Anterior vena cava (tissue), 1 donor: ENCODE measurements around a stretch of chr10.

DNA sequence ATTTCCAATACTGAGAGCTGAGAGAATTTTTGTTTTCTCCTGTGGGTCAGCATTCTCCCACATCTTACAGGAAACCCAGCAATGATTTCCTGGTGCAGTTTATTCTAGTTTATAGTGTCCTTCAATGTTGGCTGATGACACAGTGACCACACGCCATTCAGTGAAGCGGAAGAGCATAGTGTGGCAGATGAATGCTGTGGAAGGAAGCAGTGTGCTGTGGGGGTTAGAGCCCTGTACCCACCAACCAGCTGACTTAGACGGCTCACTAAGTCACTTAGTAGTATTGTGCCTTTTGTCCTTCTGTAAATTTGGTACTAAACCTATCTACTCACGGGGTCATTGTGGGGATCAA, 1.4 kb upstream of the TMEM26 start:
- PRO-cap = no peak

GRCh38 chr10:61465761-61466300, 12.7 kb upstream of the TMEM26 start:
- PRO-cap = no peak

DNA sequence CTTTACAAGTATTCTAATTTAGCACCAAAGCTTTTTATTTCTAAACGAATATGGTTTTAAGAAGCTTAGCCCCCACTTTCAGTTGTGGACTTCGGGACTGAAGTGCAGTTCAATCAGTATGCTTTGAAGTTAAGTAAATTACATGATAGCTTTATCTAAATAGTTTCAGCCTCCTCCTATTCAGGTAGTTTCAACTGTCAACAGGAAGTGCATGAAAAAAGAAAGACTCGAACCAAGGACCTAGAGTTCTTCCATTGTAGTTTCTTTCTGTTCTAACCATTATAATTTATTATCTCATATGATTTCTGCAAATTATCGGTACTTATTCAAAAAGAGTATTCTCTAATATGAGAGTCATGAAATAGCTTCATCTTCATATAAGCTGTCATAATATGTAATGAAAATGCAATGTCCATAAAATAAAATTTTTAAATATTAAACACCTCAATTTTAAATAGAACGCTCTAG, 90.1 kb downstream of the CABCOCO1 start:
- PRO-cap = no peak

- PRO-cap = no peak
Observed at GRCh38 chr10:61765128-61766038, 102.7 kb downstream of the CABCOCO1 start.

GRCh38 chr10:62054461-62055447, 153.3 kb downstream of the ARID5B start:
- PRO-cap = no peak

GRCh38 chr10:62258945-62259279, 9.7 kb downstream of the RTKN2 start:
- PRO-cap = no peak

DNA sequence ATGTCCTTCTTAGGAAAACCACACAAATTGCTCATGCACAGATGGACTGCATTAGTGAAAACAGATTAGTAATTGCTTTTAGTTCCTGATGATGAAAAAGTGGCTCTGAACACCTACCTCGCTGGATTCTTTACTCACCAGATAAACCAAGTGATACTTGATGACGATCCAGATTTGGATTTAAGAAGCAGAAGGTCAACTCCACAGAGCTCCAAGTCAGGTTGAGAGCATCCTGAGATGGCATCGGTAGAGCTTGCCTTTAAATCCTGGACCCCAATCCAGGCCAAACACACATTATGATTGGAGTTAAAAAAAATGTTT, 59.2 kb downstream of the ZNF365 start:
- PRO-cap = unidirectional peak, plus-strand start at position 91 of the sequence

DNA sequence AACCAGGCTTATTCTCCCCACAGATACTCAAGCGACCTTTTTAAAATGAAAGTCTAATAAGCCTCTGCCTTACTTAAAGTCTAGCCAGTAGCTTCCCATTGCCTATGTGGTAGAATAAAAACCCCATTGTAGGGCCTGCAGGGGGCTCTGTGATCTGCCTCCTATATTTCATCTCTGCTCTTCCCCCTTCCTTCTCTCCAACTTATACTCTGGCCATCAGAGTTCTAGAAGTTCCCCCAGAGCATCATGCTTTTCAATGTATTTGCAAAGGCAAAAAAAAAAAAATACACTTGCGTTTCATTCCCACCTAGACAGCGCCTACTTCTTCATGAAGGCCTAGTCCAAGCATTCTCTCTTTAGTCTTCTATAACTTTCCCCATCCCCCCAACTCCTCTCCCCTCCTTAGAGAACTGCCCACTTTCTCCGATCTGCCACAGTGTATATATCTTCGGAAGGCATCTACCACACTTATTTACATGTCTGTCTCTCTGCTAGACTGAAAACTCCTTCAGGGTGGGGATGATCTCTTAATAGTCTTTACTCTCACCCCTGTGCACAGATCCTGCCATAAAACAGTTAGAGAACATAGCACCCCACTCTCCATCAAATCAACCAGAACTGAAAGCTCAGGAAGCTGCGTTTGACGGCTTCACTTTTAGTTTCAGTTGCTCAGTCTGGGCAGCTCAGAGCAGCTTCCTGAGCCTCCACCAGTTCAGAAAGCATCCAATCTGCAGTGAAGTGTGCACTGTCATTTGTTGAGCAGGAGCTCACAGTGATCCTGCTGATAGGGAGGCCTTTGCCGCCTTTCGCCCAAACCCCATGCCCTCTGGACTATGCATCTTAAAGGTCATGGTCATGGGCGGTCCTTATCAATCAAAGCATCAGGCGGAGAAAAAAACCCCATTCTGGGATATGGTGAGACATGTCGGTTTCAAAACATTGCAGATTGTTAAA, 167.4 kb upstream of the ADO start:
- PRO-cap = no peak

DNA sequence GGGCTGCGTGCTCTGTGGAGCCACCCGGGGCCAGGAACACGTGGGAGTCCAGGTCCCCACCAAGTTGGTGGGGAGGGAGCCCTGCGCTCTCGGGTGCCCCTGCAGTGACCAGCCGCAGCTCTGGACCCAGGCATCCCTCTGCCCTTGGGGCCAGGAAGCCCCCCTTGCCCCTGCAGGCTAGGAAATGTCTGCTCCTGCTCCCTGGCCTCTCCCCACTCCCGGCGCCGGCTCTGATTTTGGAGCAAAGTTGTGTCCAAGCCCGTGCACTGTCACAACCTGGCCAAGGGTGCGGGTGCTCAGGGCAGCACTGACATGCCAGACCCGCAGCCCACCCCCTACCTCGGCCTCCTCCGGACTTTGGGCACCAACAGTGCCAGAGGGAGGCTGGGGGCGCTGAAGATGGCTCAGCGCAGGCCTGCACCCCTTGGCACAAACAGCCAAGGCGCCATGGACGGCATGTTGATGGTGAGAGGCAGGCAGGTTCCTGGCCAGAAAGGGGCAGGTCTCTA, 147.1 kb upstream of the ADO start:
- PRO-cap = no peak

DNA sequence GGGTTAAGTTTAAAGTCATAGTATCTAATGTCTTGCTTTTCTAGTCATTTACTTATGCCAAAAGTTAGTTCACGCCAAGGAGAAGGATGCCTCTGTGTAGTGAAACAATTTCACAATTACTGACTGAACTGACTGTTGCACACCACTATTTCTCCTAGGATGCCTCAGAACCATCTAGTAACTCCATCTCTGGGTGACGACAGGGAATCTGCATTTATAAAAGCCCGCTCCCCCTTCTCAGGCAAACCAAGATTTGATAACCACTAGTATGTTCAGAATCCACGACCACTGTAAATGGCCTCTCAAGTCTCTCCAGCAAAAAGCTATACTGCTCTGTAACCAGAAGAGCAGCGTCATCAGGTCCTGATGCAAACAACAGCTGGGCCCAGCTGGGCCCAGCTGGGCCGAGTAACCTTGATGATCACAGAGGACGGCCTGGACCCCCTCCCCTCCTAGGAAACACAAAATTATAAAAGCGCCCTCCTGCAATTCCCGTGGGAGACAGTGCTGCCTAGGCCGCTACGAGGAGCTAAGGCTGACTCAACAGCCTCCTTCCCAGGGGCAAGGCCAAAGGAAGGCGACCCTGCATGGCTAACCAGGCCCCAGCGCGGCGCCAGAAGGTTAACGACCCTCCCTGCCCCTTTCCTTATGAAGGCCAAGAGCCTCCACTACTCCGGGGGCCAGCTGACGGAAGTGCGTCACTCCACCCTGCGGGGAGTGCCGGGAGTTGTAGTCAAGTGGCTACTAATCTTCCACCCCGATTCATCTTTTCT, 539 bp upstream of the ADO start:
- PRO-cap = bidirectional peak, plus-strand start outside the sequence, minus-strand start at position 648 of the sequence

DNA sequence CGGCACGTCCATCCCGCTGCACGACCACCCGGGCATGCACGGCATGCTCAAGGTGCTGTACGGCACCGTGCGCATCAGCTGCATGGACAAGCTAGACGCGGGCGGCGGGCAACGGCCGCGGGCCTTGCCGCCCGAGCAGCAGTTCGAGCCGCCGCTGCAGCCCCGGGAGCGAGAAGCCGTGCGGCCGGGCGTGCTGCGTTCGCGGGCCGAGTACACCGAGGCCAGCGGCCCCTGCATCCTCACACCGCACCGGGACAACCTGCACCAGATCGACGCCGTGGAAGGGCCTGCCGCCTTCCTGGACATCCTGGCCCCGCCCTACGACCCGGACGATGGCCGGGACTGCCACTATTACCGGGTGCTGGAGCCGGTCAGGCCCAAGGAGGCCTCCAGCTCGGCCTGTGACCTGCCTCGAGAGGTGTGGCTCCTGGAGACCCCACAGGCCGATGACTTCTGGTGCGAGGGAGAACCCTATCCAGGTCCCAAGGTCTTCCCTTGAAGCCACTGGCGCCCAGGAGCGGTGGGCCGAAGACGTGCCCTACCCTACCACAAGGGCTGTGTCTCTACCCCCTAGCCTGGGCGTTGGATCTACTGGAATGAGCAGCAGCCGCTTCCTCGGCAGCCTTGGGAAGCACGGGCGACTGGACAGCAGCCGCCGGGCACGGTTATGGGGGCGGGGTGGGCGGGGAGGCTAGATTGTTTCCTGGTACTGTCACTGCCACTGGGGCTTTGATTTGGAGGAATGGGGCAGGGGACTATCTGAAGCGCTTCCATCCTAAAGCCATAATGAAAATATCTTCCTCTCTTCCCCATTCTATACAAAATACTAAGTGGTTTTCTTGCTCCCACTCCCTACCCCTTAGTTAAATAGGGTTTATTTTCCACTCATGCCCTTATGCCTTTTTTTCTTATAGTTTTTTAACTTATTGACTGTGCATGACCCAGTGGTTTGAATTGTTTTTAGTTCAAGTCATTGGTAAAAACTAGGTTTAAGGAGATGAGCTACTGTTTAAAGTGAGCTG, 1.2 kb downstream of the ADO start:
- PRO-cap = no peak

DNA sequence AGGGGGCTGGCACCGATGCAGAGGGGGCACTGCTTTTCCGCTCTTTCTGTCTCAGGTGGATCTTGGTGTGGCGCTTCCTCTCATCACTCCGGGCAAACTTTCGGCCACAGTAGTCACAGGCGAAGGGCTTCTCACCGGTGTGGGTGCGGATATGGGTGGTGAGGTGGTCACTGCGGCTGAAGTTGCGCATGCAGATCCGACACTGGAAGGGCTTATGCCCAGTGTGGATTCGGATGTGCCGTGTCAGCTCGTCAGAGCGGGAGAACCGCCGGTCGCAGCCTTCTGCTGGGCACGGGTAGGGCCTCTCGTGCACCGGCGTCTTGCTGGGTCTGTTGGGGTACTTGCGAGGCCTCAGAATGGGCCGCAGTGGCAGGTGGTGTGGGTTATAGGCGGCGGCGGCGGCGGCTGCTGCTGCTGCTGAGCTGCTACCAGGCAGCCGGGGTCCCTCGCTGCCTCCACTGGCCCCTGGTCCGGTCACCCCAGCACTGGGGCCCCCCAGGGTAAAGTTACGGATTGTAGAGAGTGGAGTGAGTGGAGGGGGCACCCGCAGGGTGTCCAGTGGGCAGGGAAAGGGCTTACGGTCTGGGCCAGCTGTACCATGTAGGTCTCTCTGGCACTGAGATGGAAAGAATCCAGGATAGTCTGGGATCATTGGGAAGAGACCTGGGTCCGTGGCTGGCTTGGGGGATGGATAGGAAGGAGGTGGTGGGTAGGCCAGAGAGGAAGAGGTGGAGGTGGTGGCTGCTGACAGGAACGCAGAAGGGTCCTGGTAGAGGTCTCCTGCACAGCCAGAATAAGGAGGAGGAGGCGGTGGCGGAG, 2.6 kb downstream of the EGR2 start:
- PRO-cap = no peak

DNA sequence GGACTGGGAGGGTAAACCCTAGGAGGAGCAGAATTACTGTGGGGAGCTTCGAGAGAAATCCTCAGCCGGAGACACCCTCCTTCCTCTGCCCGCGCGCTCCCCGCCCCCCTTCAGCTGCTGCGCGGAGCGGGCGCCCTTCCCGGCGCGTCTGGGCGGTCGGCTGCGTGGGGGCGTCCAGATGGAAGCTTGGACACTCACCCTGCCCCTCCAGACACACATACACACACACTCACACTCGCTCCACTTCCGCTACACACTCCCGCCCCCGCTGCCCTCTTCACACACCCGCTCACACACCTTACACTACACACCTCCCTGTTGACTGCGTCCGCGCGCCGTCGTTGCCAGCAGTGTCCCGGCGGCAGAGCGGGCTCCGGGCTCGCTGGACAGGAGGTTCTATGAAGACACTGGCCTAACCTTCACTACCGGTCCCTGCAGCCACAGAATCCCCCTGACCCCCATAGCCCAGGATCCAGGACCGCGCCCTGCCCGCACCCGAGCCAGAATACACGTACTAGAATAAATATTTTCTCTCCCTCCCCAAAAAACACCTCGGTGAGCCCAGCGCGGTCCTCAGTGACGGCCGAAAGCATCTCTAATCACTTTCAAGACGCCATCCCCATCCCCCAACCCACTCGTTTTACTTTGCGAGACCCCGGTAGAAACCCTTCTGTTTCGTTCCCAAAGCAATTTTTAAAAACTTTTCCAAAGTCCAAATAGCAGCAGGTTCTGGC, 1.1 kb upstream of the EGR2 start:
- PRO-cap = no peak

GRCh38 chr10:63213517-63214174, 80.5 kb downstream of the NRBF2 start:
- PRO-cap = no peak

DNA sequence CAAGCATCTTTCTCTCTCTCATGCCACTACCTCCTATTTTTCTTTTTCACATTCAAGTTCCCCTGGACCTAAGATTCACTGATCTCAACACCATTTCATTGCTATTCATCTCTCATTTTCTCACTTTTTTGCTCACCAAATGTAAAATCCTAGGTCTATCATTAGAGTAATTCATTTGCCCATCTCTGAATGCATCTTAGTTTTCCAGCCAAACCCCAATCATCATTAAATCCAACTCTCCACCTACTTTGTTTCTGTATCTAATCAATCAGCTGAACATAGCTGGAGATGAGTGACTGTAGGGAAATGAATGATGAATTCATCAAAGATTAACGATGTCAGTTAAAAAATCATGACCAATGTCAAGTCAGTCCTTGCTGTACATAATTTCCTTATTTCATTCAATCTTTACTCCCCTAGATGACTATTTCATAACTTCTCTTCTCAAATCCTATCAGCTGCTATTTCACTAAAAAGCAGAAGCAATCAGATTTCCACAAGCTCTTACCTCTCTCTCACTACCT, 28.8 kb downstream of the JMJD1C start:
- PRO-cap = no peak

DNA sequence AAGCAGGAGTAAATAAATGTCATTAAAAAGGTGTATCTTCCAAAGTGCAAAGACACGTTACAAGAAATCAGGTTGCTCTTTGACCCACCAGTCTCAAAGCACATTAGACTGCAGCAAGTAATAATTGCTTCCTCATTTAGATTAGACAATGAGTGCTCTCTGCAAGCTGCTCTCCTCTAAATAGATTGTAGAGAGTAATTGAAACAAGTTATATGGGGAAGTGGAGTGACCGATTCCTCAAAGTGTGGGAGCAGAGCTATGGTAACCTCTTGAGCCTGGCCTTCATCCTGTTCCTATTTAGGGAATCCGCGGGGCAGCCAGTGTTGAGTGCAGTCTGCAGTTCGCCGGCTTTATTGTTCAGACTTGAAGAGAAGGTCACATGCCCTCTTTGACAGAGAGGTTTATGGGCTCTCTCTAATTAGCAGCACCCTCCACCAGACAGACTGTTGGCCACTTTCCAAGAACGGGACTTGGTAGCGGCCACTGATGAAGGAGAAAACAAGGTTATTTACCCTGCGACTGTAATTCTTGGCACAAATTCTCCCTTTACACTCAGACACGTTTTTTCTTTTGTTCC, 107.4 kb downstream of the REEP3 start:
- PRO-cap = no peak

GRCh38 chr10:63799236-63799629, 278.0 kb downstream of the REEP3 start:
- PRO-cap = unidirectional peak, minus-strand start at chr10:63799380

GRCh38 chr10:63866047-63866442, 344.8 kb downstream of the REEP3 start:
- PRO-cap = no peak

DNA sequence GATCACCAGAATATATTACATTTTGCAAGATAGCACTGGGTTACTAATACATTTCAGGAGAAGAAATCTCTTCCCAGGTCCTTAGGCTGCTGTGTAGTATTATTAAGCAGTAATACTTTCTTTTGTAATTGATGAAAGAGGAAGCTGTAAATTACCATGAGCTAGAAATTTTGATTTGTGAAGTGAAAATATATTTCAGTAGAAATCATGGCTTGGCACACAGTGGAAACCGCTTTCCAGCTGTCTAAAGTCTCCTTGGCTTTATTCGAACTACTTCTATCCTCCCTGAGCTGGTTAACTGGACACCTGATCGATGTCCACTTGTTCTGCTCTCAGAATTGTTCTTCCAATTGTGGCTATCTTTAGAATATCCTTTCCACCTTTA, 556.8 kb upstream of the LRRTM3 start:
- PRO-cap = no peak

DNA sequence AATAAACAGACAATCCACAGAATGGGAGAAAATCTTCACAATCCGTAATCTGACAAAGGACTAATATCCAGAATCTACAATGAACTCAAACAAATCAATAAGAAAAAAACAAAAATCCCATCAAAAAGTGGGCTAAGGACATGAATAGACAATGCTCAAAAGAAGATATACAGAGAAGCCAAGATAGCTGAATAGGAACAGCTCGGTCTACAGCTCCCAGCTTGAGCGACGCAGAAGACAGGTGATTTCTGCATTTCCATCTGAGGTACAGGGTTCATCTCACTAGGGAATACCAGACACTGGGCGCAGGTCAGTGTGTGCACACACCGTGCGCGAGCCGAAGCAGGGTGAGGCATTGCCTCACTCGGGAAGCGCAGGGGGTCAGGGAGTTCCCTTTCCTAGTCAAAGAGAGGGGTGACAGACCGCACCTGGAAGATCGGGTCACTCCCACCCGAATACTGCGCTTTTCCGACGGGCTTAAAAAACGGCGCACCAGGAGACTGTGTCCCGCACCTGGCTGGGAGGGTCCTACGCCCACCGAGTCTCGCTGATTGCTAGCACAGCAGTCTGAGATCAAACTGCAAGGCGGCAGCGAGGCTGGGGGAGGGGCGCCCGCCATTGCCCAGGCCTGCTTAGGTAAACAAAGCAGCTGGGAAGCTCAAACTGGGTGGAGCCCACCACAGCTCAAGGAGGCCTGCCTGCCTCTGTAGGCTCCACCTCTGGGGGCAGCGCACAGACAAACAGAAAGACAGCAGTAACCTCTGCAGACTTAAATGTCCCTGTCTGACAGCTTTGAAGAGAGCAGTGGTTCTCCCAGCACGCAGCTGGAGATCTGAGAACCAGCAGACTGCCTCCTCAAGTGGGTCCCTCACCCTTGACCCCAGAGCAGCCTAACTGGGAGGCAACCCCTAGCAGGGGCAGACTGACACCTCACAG, 304.9 kb downstream of the LRRTM3 start:
- PRO-cap = no peak